ENCODE measurements around a stretch of chr16.

DNA sequence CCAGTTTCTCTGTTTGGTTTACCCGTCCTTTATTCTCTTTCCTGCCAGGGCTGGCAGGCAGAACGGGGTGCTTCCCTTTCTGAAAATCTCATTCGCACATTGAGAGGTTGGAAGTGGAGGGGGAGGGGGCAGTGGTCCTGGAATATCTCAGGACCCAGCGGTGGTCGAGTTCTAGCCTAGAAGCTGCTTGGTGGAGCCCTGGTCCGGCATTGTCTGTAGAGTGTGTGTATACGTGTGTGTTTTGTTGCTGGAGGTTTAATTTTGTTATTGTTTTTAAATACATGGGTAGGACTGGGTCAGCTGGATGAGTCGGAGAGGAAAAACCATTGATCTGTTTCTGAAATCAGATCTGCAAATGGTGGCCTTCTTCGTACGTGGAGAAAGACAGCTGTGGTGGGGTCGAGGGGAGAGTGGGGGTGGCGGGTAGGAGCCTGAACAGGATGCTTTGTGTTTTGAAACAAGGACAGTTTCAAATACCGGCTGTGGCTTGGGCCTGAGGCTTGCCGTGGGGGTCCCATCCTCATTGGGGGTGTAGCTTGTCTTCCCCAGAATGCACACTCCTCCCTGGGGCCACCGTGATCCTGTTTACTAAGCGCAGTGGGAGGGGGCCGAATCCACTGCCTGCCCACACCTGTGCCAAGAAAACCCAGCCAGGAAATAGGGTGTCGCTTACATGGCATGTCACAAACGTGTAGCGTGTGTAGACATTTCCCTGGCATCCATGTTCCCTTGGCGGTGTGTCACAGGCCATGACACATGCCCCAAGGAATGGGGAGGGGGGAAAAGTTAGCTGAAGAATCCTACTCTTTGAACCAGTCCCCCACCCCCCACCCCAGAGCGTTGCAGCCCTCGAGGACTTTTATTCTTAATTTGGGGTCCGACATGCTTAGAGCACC is 1.7 kb downstream of the CMIP start:
- RRBS, 2 experiments = no CpG with 5 or more reads among the region's 24 CpGs

- RRBS, 2 experiments = no CpG with 5 or more reads among the region's 13 CpGs
These were observed 19.3 kb downstream of the CMIP start for GRCh38 chr16:81463716-81464530.

DNA sequence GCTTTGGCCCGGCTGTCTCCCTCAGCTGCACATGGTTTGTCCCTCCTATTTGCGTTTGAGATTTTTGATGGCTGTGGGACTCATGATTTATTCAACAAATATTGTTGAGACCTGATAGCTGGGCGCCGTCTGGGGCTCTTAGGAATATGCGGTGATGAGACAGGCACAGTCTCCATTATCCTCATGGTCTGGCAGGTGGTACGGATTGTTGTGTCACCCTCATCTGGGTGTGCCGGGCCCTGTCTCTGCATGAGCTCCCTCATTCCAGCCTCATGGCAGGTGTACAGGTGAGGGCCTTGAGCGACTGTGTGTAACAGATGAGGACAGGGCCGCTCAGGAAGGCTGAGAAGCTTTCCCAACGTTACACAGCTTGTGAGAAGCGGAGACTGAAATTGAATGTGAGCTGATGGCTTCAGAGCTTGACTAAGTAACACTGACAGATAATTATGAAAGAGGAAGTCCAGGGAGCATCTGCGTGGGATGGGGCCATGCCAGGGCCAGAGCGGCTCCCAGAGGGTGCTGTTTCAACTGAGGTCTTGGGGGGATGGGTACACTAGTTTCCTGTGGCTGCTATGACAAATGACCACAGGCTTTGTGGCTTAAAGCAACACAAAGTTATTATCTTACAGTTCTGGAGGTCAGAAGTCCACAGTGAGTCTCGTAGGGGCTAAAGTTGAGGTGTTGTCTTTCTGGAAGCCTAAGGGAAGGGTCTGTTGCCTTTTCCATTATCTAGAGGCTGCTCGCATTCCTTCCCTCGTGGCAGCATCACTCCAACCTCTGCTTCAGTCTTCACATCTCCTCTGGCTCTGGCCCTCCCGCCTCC is 36.7 kb downstream of the CMIP start:
- RRBS, 2 experiments = no CpG with 5 or more reads among the region's 17 CpGs

DNA sequence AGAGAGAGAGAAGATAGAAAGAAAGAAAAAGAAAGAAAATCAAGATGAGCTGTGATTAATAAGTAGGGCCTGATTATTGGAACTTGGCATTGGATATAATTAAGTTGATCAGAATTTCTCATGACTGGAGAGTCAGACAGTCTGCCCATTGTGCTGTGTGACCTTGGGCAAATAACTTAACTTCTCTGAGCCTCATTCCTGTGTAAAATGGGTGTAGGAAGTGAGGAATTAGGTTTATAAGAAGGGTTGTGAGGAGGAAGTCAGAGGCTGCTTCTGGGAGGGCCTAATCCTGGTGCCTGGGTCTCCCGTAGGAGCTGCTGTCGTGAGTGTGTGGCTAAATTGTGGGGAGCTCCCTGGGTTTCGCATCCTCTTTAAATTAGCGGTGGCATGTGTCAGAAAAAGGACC is 76.0 kb downstream of the CMIP start:
- RRBS, 2 experiments = no CpG with 5 or more reads among the region's 4 CpGs

DNA sequence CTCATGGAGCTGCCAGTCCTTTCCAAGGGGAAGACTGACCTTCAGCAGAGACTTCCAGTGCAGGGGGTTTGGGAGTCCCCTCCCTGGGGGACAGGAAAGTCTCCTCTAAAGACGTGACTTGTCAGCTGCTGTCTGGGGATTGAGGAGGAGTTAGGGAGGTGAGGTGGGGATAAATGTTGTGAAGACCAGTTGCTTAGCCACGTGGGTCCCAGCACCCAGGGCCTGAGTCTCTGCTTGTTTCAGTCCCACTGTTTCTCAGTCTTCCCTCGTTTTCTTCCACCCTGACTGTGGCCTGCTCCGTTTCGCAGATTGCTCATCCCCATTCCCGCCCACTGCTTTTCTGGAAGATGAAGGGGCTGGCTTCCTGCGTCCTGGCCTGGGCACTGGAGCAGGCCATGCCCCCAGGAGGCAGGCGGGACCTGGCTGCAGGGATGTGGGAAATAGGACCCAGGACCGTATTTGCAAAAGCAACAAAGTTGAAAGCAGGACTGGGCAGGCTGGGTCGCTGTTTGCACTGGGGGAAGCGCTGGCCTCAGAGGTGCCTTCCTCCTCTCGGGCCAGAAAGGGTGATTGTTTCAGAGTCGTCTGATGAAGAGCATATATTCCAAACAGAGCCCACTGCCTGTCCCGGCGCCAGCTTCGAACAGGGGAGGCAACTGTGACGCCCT is 108.4 kb downstream of the CMIP start:
- RRBS, 2 experiments = 91 to 92% methylated on average over 4 of the region's 17 CpGs

DNA sequence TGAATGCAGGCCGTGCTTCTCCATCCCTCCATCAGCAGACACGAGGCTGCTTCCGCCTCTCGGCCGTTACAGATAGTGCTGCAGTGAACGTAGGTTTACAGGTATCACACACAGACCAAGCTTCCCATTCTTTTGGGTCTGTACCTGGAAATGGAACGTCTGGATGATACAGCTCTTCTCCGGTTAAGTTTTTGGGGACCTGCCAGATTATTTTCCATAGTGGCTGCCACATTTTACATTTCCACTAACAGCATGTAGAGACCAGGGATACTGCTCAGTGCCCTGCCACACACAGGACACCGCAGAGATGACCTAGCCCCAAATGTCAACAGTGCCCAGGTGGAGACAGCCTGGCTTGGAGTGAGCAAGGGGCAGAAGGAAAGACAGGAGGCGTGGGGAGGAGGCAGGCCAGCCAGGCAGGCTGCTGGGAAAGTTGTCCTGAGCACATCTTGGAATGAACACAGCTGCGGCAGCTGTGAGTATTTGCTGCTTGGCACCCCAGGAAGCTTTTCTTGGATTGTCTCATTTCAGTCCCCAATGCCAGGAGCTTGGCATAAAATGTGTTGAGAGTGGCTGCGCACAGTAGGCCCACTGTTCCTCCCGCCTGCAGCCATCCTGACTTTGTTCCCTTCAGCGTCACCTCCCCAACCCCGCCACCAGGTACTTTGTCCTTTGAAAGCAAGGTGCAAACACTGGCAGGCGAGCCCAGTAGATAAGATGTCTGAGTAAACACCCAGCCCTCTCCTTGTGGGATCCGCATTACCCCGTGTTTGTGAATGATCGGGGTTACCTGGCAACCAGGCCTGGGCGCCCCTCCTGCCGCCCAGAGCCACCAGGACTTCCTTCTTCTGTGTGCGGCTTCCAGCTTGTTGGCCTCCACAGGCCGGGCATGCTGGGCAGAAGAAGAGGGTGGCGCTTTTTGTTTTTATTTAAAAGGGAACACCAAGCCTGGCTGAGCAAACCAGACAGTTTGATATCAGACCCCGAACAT is 113.9 kb downstream of the CMIP start:
- RRBS, 2 experiments = no CpG with 5 or more reads among the region's 25 CpGs

- RRBS, 2 experiments = no CpG with 5 or more reads among the region's 7 CpGs
These were observed 139.3 kb downstream of the CMIP start for GRCh38 chr16:81583915-81584226.

- RRBS, 2 experiments = no CpG with 5 or more reads among the region's 4 CpGs
These were observed 164.3 kb downstream of the CMIP start for GRCh38 chr16:81608870-81609261.

DNA sequence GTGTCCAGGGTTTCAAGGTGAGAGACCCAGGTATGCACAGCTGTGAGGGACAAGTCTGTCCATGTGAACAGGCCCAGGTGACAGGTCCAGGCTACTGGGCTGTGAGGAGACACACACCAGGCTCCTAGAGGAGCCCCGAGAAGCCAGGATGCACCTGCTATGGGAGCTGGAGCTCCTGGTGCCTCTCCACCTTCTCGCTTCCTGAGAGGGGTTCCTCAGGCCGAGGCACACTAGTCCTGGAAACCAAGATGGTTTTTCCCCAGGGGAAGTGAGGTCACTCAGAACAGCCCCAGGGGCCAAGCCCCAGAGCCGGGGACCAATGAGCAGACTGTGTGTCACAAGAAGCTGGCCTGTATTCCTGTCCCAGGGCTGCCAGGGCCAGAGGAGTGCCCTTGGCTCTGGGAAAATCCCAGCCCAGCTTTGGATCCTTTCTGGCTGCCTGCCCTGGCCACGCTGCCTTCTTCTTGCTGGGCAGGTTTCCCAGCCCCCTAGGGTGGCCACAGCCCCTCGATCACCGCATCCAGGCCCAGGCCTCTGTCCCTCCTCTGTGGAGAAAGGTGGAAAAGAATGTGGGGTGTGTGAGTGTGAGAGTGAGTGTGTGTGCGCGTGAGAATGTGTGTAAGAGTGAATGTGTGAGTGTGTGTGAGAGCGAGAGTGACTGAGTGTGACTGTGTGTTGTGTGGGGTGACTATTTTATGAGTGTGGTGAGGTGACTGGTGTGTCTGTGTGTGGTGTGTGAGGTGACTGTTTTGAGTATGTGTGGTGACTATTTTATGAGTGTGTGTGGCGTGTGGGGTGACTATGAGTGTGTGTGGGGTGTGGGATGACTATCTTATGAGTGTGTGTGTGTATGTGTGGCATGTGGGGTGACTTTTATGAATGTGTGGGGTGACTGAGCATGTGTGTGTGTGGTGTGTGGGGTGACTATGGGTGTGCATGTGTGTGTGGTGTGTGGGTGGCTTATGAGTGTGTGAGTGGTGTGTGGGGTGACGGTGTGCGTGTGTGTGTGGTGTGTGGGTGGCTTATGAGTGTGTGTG is 153.2 kb upstream of the PLCG2 start:
- RRBS, 2 experiments = no CpG with 5 or more reads among the region's 13 CpGs

DNA sequence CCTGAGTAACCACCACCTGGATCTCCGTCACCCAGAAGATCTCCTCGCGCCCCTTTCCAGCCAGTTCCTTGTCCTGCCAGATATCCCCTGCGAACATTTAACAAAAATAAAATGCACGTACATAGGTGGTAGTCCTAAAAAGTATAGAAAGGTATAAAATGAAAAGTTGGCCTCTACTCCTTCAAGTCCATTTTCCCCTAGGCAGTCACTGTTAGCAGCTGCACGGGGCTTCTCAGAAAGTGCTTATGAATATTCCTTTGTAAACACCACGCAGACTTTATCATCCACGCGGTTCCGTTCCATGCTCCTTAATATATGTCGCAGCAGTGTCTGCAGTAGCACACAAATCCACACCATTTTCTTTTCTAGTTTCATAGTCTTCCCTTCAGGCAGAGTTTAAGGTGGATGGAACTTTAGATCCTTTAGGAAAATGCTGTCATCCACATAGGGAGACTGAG is 146.9 kb upstream of the PLCG2 start:
- RRBS, 2 experiments = no CpG with 5 or more reads among the region's 11 CpGs

GRCh38 chr16:81636450-81637227 is 142.5 kb upstream of the PLCG2 start:
- RRBS, 2 experiments = no CpG with 5 or more reads among the region's 15 CpGs

GRCh38 chr16:81692935-81694450 is 85.6 kb upstream of the PLCG2 start:
- RRBS, 2 experiments = 100% methylated on average over 1 of the region's 40 CpGs; no CpG with 5 or more reads in 1 of the 2 experiments

DNA sequence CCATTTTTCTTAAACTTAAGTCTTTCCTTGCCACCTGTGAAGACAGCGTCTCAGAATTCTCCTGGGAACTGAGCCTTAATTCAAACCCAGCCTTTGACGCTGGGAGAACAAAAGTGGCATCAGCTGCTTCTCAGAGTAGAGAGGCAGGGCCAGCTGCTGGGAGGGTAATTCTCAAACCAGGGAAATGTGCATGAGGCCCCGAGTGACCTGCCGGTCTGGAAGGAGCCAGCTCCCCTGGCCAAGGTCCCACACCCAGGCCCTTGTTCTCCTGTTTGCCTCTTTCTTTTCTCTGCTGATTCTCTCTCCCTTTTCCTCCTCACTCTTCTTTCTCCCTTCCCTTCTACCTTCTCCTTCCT is 84.2 kb upstream of the PLCG2 start:
- RRBS, 2 experiments = no CpG with 5 or more reads among the region's 4 CpGs

DNA sequence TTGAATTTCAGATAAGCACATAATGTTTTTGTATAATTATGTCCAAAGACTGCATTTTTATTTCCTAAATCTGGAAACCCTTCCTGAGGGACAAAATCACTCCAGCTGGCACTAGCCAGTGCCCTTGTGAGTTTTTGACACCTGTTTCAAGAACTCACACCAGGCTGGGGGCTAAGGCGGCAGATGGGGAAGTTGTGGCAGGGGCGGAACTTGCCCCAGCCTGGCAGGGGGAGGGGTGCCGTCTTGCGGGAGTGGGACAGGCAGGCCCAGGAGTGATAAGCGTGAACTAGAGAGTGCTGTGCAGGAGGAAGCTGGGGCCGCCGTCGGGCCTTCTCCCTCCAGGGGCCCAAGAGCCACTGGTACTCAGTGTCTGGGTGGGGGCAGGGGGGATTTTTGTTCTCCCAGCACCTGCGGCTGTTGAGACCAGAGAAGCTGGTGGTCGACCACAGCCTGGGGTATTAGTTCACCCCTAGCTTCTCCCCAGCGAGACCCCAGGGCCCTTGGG is 40.3 kb upstream of the PLCG2 start:
- RRBS, 2 experiments = no CpG with 5 or more reads among the region's 11 CpGs

GRCh38 chr16:81831462-81832273 is 52.6 kb downstream of the PLCG2 start:
- RRBS, 2 experiments = no CpG with 5 or more reads among the region's 11 CpGs

- RRBS, 2 experiments = no CpG with 5 or more reads among the region's 13 CpGs
These were observed 82.4 kb downstream of the PLCG2 start for GRCh38 chr16:81861326-81862098.

GRCh38 chr16:81863496-81864521 is 84.7 kb downstream of the PLCG2 start:
- RRBS, 2 experiments = no CpG with 5 or more reads among the region's 10 CpGs

GRCh38 chr16:81946009-81946594 is 65.2 kb downstream of the SDR42E1 start:
- RRBS, 2 experiments = no CpG with 5 or more reads among the region's 7 CpGs

DNA sequence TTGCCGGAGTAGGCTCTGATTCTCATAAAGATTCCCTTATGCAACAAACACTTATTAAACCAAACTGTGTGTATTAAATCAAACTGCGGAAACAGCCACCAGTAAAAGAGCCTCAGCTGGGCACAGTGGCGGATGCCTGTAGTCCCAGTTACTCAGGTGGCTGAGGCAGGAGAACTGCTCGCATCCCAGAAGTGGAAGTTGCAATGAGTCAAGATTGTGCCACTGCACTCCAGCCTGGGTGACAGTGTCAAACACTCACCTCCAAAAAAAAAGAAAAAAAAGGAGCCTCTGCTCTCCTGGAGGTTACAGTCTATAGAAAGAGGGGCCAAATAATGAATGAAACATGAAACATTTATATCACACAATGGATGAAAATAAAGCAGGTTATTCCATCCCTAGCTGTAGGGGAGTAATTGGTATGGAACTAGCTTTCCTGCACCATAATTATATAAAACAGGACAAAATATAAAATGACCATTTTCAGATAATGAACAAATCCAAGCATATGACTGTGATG is 17.1 kb downstream of the MPHOSPH6 start:
- RRBS, 2 experiments = no CpG with 5 or more reads among the region's 4 CpGs

DNA sequence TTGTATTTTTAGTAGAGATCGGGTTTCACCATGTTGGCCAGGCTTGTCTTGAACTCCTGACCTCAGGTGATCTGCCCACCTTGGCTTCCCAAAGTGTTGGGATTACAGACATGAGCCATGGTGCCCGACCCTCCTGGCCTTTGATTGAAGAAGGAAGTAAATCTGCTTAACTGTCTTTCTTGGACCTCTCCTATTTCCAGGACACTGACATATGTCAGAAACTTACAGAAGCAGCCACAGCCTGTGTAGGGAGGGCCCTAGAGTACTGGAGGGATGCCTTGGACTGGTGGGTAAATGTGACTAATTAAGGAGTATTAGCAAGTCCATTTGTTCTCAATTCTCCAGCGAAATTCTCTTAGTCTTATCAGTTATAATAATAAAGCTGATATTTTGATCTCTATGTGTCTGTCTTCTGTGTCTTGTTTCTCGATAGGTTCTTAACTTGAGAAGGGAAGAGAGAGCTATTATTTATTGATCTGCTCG is 25.1 kb upstream of the MPHOSPH6 start:
- RRBS, 2 experiments = no CpG with 5 or more reads among the region's 5 CpGs